Airway epithelial cell (primary cell): Measurements from ENCODE around the genes ADRA1B, PWWP2A, ATP10B and GABRB2.

DNA sequence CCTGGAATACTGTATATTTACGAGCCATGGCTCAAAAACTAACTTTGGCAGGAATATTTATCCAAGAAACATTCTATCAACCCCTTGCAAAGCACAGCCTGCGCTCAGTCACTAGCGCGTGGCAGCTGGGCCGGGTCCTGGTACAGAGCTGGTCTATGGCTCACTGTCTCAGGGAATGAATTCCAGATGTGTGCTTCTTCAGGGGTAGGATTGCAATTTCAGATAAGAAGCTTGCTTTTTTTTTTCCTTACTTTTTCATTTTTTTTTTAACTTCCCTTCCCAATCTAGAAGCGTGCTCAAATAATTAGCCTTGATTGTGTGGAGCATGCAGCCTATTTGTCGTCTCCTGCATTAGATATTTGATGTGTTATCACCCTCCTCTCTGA is 128.9 kb upstream of the ADRA1B start:
- RAMPAGE, long total RNA = no peak

DNA sequence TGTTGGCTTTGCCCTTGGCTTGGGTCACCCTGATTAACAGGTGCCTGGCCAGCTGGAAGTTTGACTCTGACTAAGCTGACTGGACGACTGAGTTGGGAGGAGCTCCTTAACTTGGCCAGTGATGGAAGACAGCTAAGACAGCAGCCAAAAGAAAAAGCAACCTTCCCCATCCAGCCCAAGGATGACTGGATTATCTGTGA is 60.4 kb upstream of the ADRA1B start:
- RAMPAGE, long total RNA = no peak

DNA sequence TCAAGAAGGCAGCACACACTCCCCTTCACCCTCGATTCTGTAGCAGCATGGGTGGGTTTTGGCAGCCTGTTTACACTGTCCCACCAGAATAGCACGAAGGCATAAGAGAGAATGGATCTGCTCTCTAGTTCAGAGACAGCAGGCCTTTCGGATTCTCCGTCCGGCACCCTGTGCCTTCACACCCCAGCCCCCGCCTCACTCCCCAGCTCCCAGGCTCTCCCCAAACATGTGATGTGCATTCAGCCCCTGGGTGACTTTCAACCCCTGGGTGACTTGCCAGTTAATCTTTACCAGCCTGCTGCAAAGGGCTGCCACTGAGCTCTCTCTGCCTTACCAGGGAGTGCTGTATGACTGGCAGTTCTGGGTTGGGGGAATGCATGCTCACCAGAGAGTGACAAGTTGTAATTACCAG is 5.0 kb upstream of the ADRA1B start:
- RAMPAGE, long total RNA = no peak

GRCh38 chr5:159915744-159917018 is at the start of gene ADRA1B:
Gene ADRA1B, plus strand, starts transcription at chr5:159916482.
- RAMPAGE, long total RNA = no peak

DNA sequence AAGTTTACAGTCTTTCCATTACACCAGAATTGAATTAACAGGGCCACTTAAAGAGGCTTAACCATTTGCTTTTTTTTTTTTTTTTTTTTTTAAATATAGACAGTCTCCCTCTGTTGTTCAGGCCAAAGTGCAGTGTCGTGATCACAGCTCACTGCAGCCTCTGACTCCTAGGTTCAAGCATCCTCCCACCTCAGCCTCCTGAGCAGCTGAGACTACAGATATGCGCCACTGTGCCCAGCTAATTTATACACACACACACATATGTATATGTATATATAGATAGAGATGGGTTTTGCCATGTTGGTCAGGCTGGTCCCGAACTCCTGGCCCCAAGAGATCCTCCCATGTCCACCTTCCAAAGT is 1.3 kb upstream of the TTC1 start:
- RAMPAGE, long total RNA = no peak

GRCh38 chr5:160080313-160080871 is 38.9 kb downstream of the PWWP2A start:
- RAMPAGE, long total RNA = no peak

DNA sequence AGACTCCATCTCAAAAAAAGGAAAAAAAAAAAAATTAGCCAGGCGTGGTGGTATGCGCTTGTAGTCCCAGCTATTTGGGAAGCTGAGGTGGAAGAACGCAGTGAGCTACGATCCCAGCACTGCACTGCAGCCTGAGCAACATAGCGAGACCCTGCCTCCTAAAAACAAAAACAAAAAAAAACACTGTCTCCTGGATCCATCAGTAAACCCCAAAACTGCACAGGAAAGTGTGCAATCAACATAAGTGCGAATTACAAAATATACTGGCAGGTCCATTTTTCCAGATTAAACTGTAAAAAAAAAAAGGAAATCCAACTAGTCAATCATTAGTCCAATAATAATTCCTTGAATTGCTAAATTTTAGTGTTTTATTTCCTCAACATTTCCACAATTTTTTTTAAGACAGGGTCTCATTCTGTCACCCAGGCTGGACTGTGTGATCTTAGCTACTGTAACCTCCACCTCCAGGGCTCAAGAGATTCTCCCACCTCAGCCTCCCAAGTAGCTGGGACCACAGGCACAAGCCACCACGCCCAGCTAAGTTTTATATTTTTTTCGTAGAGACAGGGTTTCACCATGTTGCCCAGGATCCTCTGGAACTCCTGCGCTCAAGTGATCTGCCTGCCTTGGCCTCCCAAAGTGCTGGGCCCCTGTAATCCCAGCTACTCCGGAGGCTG is 3.4 kb downstream of the PWWP2A start:
- RAMPAGE, long total RNA = no peak

DNA sequence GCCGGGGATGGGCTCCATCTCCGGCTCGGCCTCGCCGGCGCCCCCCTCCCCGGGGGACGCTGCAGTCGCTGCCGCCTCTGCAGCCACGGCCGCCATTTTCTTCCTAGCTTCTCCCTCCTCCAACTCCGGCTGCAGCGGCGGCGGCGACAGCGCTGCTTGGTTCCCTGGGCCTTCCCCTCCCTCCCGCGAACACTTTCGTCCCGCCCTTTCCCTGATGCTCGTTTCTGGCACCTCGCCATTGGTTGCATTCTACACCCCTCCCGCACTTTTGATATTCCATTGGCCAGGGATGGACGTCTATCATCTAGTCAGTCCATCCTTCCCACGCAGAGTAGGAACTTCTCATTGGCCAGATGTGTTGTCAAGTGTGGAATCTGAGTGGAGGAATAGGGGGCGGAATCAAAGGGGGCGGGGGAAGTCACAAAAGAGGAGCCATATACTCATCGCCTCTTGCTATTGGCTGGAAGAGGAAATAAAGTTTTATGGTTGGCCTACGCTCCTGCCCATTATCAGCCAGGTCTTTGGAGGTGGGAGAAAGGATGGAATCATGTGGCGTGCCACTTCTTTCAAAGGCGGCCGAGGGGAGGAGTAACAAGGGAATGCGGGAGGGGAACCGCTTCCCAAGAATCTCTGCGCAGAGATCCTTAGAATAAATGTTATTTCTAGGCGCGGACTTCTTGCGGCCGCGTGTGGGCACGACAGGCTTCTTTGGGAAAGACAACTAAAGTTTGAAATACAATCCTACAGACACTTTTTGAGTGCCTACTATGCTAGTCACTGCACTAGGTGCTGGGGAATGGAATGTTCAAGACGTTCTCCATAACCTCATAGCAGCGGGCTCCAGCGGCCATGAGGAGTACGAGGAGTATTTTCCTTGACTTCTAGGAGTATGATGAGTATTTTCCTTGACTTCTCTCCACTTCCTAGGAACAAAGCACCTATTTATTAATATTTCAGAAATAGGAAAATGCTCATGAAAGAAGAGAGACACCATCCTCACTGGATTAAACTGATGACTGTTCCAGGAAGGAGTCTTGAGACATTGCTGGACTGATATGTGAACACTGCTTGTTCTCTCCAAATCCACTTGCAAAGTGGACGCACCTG is at the start of gene PWWP2A:
PWWP2A (minus strand) TSS at position 158 of the 1,107 bp plus-strand sequence.
- RAMPAGE, long total RNA = no peak

GRCh38 chr5:160132908-160134181 is 14.1 kb upstream of the PWWP2A start:
- RAMPAGE, long total RNA = no peak

DNA sequence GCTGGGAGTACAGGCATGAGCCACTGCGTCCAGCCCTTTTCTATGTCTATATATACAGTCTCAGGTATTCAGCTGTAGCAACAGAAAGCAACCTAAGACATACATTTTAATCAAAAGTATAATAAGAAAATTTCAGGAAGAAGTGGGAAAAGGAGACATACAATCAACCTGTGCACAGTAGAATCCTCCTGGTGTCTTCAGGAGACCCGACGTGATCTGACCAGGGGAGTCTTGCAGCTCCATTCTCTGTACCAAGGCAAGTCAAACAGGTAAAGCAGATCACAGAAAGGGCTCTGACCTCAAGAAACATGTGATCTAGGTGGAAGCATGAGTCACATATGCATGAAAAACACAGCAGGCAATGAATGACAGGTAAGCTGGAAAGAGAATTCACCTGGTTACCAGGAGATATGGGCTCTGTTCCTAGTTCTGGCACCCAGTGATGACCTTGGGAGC is 19.5 kb upstream of the FABP6 start:
- RAMPAGE, long total RNA = no peak

- RAMPAGE, long total RNA = no peak
Observed at GRCh38 chr5:160459057-160459589, 37.5 kb downstream of the PTTG1 start.

DNA sequence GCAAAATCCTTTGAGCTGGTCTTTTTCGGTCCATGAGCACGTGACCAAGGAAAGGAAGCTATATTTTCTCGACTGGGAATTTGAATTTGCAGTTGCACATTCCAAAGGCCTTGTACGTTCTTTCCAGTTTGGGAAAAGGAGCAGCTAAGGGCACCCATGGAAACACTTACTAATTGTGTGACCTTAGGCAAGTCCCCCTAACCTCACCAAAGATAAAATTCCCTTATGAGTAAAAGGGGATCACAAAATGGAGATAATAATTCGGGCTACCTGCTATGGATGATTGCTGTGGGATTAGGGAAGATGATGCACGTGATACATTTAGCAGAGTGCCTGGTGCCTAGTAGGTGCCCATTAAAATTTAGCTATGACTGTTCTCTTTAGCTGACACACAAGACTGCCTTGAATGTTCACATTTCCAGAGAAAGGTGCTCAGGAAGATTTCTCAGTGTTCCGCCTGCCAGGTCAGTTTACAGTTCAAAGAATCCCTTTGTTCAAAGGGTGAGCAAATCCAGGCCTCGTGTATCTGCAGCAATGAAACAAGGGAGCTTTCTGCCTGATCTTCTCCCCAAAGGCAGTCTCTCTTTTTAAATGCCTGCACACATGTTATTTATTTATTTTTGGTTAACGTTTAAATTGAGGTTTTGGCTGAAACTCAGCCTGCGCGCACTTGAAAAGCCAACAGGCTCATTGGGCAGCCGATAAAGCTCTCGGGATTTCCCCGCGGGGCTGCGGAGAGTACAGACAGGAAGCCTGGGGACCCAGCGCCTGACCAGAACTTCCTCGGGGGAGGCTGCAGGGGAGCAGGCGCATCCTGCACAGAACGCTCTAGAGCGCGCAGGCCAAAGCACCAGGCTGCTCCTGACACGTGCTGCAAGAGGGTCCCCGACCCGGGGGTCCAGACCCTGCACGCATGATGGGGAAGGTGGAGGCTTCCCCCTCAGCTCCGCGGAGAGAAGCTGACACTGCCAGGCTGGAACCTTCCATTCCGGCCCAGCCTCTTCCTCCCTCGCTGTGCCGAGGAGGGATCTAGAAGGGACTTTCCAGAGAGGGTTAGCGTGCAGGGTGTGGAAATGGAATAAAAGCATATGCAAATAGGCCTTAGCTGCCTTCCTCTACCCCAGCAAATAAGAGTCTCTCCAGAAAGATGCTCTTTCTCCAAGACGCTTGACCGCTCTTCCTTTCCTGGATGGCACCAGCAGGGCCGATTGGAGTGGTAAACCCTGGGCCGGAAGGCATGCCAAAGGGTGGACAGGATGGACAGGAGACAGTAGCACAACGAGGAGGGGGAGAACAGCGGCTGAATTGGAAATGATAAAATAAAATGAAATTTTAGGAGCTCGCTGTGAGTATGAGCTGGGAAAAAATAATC is 45.9 kb downstream of the PTTG1 start:
- RAMPAGE, long total RNA = no peak

GRCh38 chr5:160476080-160476514 is 54.4 kb downstream of the PTTG1 start:
- RAMPAGE, long total RNA = no peak

DNA sequence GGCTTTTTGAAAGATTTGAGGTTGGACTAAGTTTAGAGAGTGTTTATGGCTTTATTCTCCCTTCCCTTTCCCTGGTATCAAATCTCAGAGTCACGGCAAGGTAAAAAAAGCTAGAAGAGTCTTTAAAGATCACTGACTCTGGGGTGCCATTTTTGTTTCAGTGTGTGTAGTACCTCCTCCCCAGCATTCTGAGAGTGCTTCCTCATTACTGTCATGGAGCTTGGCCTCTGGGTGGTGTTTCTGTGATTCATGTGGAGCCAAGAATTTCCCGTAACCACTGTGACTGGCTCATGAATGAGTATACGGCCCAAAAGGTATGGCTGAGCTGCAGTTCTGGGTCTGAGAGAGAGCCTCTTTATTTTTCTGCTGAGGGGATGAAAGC is 85.5 kb downstream of the PTTG1 start:
- RAMPAGE, long total RNA = no peak

DNA sequence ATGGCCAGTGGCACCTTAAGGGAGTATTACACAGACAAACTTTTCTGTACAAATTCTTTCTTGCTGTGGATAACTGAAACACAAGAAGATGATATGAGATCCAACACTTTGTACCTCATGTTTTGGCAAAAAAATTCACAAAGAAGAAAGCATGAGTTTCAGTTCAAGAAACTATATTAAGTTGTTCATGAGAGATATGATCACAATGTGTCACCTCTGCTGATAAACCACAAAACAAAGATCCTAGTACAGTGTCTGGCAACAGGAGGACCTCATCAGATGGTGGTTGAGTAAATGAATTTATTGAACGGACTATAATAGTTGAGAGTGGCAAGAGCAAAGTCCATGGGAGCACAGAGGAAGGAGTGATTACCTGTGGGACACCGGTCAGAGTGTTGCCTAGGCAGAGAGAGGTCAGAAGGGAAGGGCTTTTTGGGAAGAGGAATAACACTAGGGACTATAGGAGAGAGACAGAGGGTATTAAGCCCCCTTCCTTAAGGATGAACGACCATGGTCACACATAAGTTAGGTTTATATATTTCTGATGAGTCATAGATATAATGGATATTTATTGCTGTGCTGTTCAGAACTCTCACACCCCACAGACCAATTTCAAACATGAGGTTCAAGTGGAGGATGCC is 194.0 kb downstream of the ATP10B start:
- RAMPAGE, long total RNA = no peak

GRCh38 chr5:160851781-160852462 is at the start of gene ATP10B:
Gene ATP10B, minus strand, starts transcription at chr5:160852211.
- RAMPAGE, long total RNA = no peak

- RAMPAGE, long total RNA = no peak
Observed at GRCh38 chr5:160893146-160893538, 41.1 kb upstream of the ATP10B start.

GRCh38 chr5:161546404-161546861 is at the start of gene GABRB2:
Gene GABRB2, minus strand, starts transcription at chr5:161546725.
- RAMPAGE, long total RNA = no peak

GRCh38 chr5:163509072-163509901 is 3.9 kb downstream of the MAT2B start:
- RAMPAGE, long total RNA = no peak

- RAMPAGE, long total RNA = no peak
Observed at GRCh38 chr5:163529548-163530299, 24.3 kb downstream of the MAT2B start.